GM23338 (cell line): ENCODE measurements around the genes TM9SF3 and ZFYVE27.

DNA sequence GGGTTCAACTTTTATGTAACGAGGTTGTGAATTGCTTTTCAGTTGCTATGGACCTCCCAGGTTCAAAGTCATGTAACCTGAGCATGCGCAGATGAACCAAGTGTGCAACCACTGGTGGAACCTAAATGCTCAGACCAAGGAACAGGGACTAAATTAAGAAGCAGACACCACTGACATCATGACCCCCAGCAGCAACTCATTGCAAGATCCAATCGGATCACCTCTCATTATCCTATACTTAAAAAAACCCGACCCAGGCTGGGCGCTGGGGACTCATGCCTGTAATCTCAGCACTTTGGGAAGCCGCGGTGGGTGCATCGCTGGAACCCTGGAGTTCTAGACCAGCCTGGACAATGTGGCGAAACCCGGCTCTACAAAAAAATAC, 11.4 kb upstream of the ZNF518A start:
- PRO-cap: no peak
- RAMPAGE, long total RNA: no peak

- PRO-cap: no peak
- RAMPAGE, long total RNA: no peak
Observed at GRCh38 chr10:96154555-96155180, 24.6 kb downstream of the ZNF518A start.

DNA sequence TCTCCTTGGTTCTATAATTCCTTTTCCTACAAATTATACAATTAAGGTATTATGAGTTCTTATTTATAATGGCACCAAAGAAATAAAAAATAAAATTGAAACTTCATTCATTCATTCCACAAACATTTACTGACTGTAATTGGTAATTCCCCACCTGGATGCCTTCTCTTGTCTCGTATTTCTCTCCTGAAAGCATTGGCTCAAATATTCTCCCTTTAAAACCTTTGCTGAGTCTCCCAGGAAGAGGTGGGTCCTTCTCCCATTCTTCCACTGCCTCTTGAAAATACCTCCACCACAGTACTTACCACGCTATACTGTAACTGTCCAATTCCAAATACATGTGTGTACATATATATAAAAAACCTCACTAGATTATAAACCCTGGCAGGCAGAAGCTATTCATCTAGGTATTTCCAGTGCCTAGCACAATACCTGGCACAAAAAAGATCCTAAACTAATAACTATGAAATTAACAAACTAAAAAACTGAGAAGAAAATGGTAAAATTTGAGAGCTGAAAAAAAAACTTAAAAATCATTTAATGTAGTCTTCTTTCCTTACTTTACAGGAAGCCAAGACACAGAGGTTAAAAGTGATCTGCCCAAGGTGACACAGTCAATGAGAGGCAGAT, 17.4 kb upstream of the TLL2 start:
- PRO-cap: no peak
- RAMPAGE, long total RNA: no peak

DNA sequence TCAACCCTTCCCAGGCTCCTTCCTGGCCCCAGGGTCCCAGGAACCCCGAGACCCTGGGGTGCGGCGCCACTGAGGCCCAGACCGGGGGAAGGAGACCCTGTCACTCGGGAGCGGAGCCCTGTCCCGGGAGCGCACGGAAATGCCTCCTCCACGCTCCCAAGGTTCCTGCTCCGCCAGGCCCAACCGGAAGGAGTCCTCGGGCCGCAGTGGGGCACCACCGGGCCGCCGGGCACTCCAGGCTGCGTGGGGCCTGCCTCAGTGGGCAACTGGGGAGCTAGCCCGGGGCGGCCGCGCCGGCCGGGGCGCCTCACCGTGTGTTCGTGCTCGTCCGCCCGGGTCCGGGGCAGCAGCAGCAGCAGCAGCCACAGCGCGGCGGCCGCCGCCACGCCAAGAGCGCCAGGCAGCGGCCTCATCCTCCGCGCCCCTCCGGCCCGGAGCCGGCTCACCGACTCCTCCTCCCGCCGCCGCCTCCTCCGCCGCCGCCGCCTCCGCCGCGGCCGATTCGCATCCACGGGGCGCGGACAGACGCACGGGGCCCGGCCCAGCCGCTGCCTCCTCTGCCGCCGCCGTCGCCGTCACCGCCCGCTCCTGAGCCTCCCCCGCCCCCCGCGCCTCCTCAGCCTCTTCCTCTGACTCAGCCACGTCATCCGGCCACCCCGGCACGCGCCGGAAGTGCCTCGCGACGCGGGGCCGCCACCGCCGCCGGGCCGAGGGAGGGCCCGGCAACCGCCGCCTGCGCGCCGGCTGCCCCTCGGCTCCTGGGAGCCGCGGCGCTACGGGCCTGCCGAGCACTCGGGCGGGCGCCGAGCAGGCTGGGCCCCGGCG, at the start of gene TM9SF3:
Gene TM9SF3, minus strand, starts transcription at position 590 of the 825 bp plus-strand sequence.
- PRO-cap: bidirectional peak, plus-strand start at position 233 of the sequence, minus-strand start at position 590 of the sequence
- RAMPAGE, long total RNA: no peak

GRCh38 chr10:96610772-96611343, 24.0 kb upstream of the TM9SF3 start:
- PRO-cap: no peak
- RAMPAGE, long total RNA: no peak

DNA sequence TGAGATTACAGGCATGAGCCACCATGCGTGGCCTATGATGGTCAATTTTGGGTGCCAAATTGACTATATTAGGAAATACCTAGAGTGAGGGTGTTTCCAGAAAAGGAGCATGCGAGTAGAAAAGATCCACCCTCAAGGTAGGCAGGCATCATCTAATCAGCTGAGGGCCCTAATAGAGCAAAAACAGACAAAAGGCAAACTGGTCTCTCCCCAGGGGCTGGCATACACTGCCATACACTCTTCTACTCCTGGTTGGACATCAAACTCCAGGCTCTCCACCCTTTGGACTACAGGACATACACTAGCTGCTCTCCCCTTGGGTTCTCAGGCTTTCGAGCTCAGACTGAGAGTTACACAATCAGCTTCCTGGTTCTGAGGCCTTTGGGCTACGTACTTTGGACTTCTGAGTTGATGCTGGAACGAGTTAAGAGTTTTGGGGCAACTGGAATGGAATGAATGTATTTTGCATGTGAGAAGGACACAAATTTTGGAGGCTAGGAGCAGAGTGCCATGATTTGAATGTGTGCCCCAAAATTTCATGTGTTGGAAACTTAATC, 50.9 kb upstream of the TM9SF3 start:
- PRO-cap: no peak
- RAMPAGE, long total RNA: no peak

DNA sequence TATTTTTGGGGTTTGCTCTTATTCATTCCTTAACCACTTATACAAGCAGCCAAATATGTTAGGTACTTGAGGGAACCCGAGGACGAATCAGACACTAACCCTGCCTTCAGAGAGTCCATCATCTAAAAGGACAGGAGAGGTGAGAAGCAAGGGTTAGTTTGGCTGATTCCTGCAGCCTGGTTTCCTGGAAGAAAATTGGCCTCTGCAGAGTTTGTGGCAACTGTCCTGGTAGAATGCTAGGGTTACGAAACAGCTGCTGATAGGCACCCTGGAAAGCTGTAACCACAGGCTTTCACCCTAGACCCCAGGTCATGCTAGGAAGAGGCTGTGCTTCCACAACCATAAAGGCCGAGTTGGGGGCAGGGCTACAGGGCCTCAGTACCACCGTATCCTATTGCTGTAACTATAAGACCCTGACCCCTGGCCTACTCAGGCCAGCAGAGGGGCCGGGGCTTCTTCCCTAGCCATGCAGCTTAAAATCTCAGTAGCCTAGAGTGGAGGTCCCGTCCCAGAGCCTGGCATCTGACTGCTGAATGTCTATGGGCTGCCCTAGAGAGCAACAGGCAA, 62.1 kb downstream of the PIK3AP1 start:
- PRO-cap: no peak
- RAMPAGE, long total RNA: no peak

DNA sequence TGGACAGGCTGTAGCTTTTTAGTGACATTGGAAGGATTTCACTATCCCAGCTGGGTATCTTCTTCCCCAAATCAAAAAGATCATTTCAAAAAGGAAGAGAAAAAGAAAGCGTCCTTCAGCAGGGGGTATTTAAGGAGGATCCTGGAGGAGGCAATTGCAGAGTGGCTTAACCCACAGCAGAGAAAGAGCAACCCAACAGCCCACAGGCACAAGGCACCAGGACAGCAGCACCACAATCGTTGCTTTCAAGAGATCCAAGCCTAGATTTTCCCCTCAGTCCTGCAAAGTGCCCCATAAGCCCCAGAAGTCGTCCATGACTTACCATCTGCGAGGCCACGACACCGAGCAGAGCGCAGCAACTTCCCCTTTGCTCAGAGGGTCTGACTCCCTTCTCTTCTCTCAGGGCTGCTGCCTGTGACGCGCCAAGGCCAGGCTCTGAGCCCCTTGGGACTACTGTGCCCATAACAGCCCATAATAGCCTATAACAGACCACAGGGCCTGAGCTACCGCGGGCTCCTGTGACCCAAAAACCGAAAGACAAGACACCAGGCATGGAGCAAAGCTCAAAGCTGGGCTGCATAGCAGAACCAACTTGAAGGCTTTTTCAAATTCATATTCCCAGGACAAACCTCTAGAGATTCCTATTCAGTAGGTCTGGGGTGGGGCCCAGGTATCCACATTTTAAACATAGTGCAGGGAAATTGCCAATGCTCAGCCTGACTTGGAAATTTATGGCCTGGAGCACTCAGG, 19.7 kb downstream of the PIK3AP1 start:
- PRO-cap: no peak
- RAMPAGE, long total RNA: no peak

DNA sequence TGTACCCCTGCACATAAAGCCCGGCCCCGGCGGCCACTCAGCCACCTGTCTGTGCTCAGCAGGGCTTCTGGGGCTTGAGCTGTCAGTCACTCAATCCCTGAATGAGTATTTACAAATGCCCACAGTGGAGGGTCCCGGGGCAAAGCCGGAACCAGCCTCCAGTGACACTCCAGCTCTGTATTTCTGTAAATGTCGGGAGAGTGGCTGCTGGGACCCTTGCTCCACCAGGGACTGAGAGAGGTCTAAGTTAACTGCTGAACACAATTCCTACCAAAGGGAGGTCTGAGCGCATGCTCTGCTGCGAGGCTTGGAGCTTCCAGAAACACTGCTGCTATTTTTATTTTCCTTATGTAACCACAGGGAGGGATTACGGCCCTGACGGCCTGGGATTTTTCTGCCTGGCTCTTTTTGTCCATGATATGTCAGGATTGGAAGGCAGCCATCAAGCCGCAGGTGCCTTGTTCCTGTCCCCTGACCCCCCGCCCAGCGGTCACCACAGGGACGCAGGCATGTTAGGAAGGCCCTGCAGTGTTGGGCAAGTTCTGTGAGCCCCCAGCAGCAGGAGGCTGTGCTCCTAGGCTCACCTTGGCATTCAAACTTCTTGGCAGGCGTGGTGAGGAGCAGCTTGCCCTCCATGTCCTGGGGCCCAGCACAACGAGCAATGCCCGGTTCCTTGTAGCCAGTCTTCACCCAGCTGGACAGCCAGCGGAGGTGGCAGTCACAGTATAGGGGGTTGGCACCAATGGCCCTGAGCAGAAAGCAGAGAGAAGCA, 164.9 kb downstream of the SLIT1 start:
- PRO-cap: no peak
- RAMPAGE, long total RNA: no peak

DNA sequence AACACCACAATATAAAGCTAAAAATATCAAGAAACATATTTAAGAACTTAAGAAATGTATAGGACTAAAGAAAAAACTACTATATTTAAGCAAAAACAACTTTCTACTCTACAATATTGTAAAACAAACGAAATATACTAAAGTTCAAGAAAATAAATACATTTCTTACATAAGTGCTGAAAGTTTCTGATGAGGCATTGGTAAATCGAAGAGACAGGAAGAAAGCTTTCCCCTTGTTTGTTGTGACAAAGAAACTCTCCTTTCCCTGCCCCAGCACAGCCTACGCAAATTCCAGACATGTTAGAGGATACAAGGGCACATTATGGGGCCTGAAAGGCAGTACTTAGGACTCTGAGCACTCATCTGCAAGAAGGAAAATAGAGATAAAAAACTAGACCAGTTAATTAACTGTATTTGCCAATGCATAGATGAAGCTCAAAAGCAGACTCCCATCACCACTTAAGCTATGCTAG, 22.0 kb downstream of the ARHGAP19 start:
- PRO-cap: no peak
- RAMPAGE, long total RNA: no peak

DNA sequence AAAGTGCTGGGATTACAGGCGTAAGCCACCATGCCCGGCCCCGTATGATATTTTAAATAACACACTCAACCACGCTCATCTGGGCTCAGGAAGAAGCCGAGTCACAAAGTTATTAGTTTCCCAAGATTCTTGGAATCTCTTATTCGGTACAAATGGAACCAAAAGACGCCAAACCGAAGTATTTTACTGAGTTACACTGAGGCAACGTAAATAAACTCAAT, 973 bp downstream of the ARHGAP19 start:
- PRO-cap: no peak
- RAMPAGE, long total RNA: no peak

DNA sequence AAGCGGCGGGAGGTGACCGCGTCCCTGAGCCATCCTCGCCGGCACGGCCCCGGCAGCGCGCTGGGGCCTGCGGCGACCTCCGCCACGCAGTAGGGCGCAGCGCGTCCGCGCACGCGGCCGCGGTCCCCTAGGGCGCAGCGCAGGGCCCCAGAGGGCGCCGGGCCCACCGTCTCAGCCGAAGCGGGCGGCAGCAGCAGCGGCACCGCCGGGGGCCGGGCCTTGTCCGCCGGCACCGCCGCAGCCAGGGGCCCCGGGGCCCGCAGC, 497 bp downstream of the FRAT2 start:
- PRO-cap: no peak
- RAMPAGE, long total RNA: no peak

- PRO-cap: no peak
- RAMPAGE, long total RNA: no peak
Observed at GRCh38 chr10:97366414-97366705, 31.8 kb upstream of the FRAT2 start.

GRCh38 chr10:97380335-97381226, 20.6 kb downstream of the RRP12 start:
- PRO-cap: no peak
- RAMPAGE, long total RNA: no peak

DNA sequence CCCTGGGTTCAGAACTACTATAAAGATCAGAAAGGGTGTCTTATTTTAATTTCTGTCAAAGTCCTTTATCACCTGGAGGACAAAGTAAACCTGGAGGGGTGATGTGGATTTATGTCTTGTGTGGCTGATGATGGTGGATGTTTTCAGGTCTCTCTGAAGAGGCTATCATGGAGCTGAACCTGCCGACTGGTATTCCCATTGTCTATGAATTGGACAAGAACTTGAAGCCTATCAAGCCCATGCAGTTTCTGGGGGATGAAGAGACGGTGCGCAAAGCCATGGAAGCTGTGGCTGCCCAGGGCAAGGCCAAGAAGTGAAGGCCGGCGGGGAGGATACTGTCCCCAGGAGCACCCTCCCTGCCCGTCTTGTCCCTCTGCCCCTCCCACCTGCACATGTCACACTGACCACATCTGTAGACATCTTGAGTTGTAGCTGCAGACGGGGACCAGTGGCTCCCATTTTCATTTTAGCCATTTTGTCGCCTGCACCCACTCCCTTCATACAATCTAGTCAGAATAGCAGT, 6.3 kb downstream of the PGAM1 start:
- PRO-cap: no peak
- RAMPAGE, long total RNA: start-site peak on the plus strand centred at position 234 of the sequence, 166 bp wide, 1,001 and 414 reads in 2 replicates

GRCh38 chr10:97461114-97461906, 15.3 kb downstream of the ZDHHC16 start:
- PRO-cap: no peak
- RAMPAGE, long total RNA: no peak

GRCh38 chr10:97541752-97542792, 30.5 kb upstream of the ANKRD2 start:
- PRO-cap: bidirectional peak, plus-strand start at chr10:97542478, minus-strand start at chr10:97542281
- RAMPAGE, long total RNA: no peak

DNA sequence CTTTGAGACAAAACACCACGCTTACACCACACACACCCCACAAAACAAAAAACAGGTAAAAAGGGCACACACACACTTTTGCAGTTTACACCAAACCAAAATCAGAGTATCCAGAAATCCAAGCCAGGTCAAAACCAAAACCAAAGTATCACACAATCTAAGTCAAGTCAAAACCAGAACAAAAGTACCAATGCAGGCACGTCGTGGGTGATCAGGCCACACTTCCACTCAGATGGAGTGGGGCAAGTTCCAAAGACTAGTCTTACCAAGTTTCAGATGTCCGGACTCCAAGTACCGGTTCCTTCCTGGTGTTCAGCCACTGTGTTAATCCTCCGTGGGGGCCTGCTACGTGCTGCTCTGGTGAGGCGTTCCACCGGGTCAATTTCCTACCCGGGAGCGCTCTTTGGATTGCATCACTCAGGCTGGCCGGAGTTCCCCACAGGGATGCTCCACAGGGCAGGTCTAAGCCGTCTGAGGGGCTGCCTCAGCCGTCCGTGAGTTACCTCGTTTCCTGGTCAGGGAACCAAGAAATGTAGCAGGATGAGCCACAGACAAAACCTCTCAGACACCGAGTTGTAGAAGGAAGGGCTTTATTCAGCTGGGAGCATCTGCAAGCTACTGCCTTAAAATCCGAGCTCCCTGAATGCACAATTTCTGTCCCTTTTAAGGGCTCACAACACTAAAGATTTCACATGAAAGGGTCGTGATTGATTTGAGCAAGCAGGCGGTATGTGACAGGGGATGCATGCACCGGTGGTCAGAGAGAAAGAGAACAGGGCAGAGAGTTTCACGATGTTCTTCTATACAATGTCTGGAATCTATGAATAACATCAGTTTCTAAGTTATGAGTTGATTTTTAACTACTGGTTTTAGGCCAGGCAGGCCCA, 11.5 kb upstream of the ANKRD2 start:
- PRO-cap: no peak
- RAMPAGE, long total RNA: no peak

DNA sequence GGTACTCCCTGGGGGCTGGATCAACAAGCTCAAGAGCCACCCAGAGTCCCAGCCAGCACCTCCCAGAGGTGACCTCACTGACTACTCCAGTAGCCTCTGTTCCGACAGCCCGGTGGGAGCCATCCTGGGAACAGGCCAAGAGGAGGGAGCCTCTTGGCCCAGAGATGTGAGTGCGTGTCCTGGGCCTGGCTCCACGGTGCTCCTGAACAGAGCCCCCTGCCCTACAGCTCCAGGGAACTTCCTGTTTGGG, 6.0 kb upstream of the MARVELD1 start:
- PRO-cap: no peak
- RAMPAGE, long total RNA: no peak

DNA sequence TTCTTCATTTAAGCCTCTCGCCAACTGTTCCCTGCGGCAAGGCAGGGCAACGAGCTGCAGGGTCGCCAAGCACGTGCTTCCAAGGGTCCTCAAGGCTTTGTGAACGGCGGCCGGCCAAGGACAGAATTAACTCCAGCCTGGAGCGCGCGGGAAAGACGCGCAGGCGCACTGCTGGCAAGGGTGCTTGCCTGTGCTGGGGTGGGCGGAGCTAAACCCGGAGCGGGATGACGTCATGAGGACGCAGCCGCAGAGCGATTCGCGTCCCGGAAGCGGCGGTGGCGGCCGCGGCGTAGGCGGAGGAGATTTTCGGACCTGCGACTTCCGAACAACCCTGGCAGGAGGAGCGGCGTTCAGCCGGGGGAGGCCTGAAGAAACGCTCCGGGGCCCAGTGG, at the start of gene ZFYVE27:
Gene ZFYVE27, plus strand, starts transcription at position 254 of the 392 bp plus-strand sequence.
- PRO-cap: bidirectional peak, plus-strand start at position 254 of the sequence, minus-strand start at position 101 of the sequence
- RAMPAGE, long total RNA: no peak